Cardiac muscle cell (in vitro differentiated cells and primary cell): ENCODE results near the genes PBOV1, HEBP2 and NHSL1.

- RAMPAGE, long total RNA: no peak
- RRBS: no CpG with 5 or more reads among the region's 10 CpGs
These were observed 1.9 kb downstream of the TNFAIP3 start for GRCh38 chr6:137868706-137869649.

- RAMPAGE, long total RNA: no peak
- RRBS: no CpG with 5 or more reads among the region's 17 CpGs
These were observed 4.0 kb downstream of the TNFAIP3 start for GRCh38 chr6:137870656-137871890.

- RAMPAGE, long total RNA: no peak
- RRBS: no CpG with 5 or more reads among the region's 1 CpG
These were observed 4.9 kb downstream of the TNFAIP3 start for GRCh38 chr6:137871891-137872505.

DNA sequence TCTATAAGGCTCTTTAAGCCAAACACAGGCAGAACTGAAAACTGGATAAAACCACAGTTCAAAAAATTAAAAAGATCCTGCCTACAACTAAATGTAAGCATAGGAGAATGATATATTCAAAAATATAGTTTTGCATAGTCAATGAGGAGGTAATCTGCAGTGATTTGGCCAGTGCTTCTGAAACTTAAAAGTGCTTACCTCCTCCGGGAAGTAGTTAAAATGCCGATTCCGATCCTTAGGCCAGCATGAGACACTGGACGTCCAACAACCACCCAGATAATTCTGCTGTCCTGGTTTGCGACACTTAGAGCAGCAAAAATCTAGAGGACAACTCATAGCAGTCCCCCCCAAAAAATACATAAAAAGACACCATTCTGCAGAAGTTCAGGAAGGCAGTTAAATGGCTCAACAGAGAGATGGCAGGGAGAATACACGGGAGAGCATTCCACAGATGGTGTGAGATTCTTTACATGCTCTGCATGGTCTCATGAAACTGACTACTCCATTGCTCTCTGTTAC is 5.5 kb downstream of the PERP start:
- RAMPAGE, long total RNA: no peak
- RRBS: no CpG with 5 or more reads among the region's 6 CpGs

GRCh38 chr6:138107724-138108271 is 579 bp upstream of the PERP start:
- RAMPAGE, long total RNA: no peak
- RRBS: 3% methylated on average over 3 of the region's 18 CpGs

DNA sequence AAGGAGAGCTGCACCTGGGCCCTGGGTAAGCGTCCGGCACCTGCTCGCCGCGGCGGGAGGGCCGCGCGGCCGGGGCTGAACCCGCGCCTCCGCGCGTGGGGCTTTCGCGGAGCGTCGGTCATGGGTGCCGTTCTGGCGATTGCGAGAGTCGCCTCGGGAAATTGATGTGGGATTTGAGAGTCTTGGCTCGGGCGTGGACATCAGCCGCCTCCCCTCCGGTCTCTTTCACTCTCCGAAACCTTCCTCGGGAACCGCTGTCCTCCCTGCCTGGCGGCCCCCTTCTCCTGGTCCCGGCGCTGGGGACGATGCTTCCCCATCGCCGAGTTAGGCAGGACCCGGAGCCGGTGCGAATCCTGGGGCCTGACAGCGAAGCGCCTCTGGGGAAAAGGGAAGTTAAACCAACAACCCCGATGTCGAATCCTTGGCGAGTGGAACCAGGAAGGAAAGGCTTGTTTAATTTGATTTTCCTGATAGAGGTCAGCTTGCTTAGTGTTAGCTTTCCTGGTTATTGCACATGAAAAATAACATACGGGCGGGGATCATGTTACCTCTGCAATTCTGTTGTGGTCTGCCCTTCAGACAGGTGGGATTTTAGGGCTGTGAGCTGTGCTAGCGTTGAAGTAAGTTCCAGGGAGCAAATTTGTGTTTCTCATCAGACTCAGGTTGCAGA is 543 bp downstream of the ARFGEF3 start:
- RAMPAGE, long total RNA: no peak
- RRBS: 3% methylated on average over 20 of the region's 48 CpGs

- RAMPAGE, long total RNA: no peak
- RRBS: no CpG with 5 or more reads among the region's 3 CpGs
These were observed at the start of gene PBOV1 for GRCh38 chr6:138218201-138218834. PBOV1 (minus strand) TSS chr6:138218491.

DNA sequence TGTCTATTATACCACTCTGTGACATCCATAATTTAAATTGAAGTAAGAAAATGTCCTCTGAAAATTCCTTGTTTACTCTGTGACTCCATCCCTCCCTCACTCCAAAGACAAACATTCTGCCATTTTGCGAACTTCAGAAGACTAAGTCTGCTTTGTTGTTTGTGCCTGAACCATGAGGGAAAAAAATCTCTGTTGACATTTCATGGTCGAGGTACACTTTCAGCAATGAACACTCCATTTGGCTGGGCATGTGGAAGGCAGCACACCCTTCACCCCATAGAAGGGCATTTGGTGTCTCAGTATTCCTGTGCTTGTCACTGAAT is 4.6 kb upstream of the PBOV1 start:
- RAMPAGE, long total RNA: no peak
- RRBS: no CpG with 5 or more reads among the region's 2 CpGs

DNA sequence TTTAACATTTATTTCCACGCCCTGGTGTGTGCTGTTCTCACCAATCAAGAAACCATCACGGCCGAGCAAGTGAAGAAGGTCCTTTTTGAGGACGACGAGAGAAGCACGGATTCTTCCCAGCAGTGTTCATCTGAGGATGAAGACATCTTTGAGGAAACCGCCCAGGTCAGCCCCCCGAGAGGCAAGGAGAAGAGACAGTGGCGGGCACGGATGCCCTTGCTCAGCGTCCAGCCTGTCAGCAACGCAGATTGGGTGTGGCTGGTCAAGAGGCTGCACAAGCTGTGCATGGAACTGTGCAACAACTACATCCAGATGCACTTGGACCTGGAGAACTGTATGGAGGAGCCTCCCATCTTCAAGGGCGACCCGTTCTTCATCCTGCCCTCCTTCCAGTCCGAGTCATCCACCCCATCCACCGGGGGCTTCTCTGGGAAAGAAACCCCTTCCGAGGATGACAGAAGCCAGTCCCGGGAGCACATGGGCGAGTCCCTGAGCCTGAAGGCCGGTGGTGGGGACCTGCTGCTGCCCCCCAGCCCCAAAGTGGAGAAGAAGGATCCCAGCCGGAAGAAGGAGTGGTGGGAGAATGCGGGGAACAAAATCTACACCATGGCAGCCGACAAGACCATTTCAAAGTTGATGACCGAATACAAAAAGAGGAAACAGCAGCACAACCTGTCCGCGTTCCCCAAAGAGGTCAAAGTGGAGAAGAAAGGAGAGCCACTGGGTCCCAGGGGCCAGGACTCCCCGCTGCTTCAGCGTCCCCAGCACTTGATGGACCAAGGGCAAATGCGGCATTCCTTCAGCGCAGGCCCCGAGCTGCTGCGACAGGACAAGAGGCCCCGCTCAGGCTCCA is 43.2 kb upstream of the SMIM28 start:
- RAMPAGE, long total RNA: no peak
- RRBS: 81% methylated on average over 6 of the region's 33 CpGs

- RAMPAGE, long total RNA: no peak
- RRBS: no CpG with 5 or more reads among the region's 3 CpGs
These were observed 837 bp downstream of the SMIM28 start for GRCh38 chr6:138378531-138378953.

DNA sequence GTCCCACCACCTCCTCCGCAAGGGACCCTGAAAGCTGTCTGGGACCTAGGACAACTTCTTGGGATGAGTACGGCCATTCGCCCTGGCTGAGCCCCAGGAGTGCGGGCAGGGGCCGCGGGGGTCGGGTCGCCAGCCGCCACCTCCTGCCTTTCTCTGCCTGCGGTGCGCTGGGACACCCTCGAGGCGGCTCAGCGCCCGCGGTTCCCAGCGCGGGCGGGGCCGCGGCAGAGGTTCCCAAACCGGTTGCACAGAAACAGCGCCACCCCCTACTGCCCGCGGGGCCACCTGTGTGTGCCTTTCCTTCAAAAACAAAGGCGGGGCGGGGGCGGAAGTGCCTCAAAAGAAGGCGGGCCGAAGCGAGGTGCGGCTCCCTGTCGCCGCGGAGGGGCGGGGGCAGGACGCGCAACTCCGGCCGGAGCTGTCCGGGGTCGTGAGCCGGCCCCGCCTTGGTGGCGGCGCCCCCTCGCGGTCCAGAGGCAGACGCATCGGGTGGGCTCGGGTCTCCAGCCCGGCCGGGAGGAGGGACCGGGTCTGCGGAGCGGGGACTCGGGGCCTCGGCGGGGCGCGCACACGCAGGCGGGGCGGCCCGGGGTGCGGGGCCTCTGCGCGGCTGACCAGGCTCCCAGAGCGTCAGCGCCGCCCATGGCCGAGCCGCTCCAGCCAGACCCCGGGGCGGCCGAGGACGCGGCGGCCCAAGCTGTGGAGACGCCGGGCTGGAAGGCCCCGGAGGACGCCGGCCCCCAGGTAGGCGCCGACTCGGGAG is at the start of gene HEBP2:
Gene HEBP2, plus strand, starts transcription at position 370 of the 763 bp plus-strand sequence.
- RAMPAGE, long total RNA: no peak
- RRBS: 2% methylated on average over 41 of the region's 87 CpGs

GRCh38 chr6:138429535-138430073 is 25.6 kb downstream of the HEBP2 start:
- RAMPAGE, long total RNA: no peak
- RRBS: no CpG with 5 or more reads among the region's 9 CpGs

DNA sequence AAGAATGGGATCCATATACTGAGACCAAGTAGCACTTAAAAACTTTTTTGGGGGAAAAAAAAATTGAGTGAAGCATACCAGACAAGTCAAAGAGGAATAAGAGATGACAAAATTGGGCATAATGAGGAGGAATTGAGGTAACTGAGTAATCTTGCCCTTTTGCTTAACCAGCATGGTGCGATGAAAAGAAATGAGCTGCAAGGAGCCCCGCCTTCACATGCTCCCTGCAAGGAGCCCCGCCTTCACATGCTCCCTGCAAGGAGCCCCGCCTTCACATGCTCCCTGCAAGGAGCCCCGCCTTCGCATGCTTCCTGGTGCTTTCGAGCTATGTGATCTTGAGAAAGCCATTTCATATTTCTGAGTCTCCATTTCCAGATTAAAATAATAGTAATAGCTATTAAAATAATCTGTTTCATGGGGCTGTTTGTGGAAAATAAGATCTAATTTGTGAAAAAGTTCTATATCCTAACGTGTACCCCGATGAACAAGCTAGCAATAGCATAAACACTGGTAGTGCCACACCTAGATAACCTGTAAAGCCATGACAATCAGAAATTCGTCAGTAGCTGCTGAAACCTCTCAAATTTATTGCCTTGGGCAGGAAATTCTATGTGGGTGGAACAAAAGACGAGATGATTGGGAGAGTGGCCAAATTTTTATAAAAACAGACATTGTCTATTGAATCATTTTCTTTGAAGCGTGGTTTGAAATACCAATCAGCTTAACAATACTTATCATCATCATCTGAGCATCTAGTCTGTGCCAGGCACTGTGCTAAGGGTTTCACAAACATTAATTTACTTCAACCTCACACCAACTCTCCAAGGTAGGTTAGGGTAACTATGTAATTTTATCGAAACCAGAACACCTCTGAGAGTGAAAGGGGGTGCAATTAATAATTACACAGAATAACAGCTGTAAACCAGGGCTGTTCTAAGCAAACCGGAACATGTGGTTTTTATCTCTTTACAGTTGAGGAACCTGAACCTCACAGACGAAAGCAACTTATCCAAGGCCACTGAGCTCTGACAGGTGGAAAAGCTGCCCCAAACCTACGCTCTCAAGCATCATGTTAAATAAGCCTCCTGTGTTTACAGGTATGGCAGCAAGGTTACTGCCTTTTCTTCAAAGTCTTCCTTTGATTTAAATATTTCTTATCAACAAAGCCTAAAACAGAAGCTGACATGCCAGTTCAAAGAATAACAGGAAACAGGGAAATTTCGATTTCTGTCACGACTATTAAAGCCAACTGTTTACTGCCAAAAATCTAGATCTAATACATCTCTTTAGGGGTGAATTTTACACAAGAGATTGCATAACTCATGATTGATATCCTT is 43.6 kb downstream of the NHSL1 start:
- RAMPAGE, long total RNA: no peak
- RRBS: no CpG with 5 or more reads among the region's 18 CpGs

DNA sequence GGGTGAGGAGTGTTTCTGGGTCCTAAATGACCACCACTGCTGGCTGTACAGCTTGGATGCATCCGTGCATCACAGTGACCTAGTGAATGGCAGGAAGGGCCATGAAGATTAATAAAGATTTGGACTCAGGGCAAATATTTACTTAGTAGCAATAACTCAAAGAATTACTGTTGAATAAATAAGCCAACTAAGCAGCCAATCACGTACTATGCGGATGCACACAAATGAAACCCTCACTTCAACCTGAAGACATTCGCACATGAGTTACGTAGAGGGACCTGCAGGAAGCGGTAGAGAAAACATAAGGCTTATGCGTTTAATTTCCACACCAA is 30.3 kb downstream of the NHSL1 start:
- RAMPAGE, long total RNA: no peak
- RRBS: no CpG with 5 or more reads among the region's 7 CpGs

DNA sequence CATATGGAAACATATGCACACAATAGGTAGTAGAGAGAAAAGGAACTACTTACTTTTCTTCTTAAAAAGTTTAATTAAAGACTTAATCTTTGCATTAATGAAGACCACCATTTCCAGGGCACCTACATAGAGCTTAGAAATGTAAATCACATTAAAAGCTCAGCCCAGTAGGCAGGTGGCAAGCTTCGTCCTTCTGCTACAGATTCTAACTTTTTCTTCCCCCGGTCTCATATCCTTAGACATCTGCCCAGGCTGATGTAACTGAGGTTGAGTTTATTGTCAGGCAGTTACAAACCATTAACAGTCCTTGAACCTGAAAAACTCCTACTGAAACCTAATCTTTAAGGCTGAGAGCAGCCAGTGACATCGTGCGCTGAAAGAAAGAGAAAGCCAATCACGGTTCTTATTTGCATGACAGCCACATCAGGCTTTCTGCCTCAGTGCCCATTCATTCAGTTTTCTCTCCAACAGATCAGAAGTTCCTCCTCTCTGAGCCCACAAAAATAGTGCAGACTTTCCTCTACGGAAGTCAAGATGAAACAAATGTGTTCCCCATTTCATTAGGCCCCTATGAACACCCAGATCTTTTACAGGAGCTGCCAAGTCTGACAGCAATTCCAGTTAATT is at the start of gene NHSL1:
Gene NHSL1, minus strand, starts transcription at position 315 of the 627 bp plus-strand sequence.
- RAMPAGE, long total RNA: no peak
- RRBS: no CpG with 5 or more reads among the region's 6 CpGs

DNA sequence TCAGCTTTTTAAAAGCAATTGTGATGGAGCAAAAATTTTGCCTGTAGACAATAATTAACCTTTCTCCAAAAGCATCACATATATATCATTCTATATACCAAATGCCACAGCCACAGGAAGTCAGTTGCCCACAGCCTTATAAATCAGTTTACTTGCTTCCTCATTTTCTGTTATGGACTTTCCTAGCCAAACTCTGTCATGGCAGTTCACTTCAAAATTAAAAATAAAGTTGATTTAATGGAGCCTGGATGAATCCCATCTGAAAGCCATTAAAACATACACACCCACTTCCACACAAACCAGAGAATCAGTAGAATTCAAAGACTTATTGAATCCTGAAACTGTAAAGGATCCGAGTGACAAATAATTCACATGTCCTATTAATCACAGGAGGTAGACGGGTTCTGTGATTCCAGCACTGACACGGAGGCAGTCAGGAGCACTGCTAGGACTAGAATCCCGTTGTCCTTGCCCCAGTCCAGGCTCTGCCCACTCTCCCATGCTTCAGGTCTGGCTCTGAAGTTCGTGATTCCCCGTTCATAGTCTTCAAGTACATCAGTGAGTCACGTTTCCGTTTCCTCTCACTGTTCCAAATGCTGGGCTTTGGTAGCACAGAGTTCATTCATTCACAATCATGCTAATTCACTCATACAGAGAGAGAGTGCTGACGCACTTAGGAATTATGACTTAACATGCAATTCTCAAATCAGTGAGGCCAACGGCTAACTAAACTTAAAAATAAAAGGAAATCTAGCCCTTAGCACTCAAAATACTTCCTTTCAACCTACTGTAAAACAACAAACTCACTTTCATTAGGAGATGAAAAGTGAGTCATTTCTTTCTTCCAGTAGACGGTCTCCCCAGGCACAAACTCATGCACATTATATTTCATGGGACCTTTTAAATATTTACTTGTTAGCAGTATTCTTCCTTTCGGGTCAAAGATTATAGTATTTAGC is 93.8 kb upstream of the NHSL1 start:
- RAMPAGE, long total RNA: no peak
- RRBS: no CpG with 5 or more reads among the region's 12 CpGs

DNA sequence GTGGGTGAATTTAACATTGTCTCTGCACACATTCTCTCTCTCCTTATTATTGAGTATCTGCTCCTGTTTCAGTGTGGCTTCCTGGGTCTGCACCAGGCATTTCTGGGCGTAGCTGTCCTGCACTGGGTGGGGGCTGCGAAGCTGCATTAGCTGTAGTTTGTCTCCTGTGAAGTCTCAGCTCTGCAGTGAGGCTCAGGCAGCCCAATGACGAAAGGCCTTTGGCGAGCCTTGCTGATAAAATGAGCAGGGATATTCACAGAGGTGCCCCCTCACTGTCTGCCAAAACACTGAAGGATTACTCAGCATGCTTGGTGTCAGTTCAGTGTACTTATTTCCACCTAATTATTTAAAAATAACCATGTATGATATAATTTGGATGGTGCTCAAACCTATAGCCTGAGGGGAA is 73.5 kb downstream of the ECT2L start:
- RAMPAGE, long total RNA: no peak
- RRBS: no CpG with 5 or more reads among the region's 4 CpGs

DNA sequence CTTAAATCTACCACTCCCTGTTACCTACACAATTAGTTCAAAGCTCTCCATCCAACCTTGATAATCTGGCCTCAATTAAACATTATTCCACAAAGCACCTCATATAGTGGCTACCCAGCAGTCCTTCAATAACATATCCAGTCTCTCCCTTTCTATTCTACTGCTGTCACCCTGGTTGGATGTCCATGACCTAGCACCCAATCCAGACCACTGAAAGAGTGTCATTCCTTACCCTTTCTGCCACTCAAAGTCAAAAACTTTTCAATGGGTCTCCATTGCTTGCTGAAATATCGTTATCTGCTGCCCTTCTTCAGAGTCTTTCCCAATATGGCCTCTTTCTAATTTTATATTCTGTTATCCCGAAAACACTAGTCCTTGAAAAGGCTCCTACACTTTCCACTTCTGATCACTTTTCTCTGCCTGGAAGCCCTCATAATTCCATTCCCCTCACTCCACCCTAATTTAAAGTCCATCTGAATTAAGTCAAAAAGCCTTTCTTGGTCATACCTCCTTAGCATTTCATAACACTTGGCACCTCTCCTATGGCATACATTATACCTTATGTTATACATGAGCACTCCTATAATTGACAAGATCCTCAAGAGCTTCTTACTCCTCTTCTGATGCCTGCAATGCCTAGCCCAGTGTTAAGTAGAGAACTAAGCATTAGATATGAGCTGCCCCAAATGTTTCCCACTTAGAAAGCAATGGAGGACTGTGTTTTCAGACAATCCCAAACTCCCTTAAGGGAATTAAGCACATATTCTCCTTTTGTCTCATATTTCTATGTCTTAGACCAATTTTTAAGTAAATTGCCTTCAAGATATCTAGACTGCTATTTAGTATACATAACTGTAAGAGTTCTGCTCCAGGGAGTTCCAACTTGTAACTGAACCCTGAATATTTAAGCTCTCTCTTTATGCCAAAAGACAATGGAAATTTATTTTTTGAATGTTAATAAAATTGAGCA is 3.0 kb downstream of the REPS1 start:
- RAMPAGE, long total RNA: no peak
- RRBS: no CpG with 5 or more reads among the region's 2 CpGs

DNA sequence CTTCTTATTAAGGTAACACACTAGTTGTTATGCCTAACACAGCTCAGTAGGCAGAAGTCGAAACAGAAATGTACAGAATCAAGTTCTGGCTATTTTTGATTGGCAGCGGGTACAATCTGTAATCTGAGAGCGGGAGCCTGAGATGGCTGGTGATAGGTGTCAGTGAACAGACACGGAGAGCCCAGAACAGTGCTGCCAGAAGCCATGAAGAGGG is 11.5 kb downstream of the HECA start:
- RAMPAGE, long total RNA: no peak
- RRBS: no CpG with 5 or more reads among the region's 4 CpGs

GRCh38 chr6:139153894-139154856 is 19.3 kb downstream of the HECA start:
- RAMPAGE, long total RNA: no peak
- RRBS: no CpG with 5 or more reads among the region's 5 CpGs